Cardiac septum (tissue), 1 donor: ENCODE measurements around the genes ARMCX2, TCEAL5 and BEX2.

GRCh38 chrX:101410449-101411022, 2.5 kb downstream of the HNRNPH2 start:
- PRO-cap: no peak

- PRO-cap: no peak
Observed at GRCh38 chrX:101628022-101628665, 5.2 kb downstream of the ARMCX3 start.

GRCh38 chrX:101659004-101660316, at the start of gene ARMCX2:
ARMCX2 (minus strand) TSS chrX:101659850.
- PRO-cap: unidirectional peak, minus-strand start at chrX:101659143; bidirectional peak, plus-strand start at chrX:101659976, minus-strand start at chrX:101659850

- PRO-cap: no peak
Observed at GRCh38 chrX:102815087-102815846, 94.7 kb downstream of the GPRASP3 start.

- PRO-cap: no peak
Observed at GRCh38 chrX:103062692-103063450, 1.1 kb downstream of the BEX1 start.

DNA sequence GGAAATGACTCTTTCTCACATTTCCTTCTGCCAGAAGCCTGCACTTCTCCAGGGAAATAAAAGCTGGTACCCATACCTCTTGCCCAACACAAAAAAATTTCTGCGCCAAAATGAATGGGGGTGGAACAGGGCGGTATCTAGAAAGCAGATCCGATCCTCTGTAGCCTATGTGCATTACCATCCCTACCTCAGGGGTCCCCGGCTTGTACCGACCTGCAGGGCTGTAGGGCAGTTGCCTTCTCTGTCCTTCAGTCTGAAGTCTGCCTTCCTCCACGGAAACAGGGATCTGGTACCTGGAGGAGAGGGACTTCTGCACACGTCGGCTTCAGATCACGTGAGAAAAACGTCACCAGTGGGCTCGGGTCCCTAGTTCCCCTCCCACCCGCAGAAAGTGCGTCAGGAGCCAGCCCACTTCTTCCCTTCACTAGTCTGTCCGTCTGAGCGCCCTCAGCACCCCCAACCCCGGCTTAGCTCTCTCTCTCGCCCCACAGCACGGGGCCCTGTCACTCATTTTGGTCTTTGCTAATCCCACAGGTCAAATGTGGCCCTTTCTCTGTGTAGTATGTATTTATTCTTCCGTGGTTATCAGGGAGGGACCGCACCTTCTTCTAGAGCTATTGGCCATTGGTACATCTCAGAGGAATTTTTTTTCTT, at the start of gene TCEAL5:
Gene TCEAL5, minus strand, starts transcription at position 291 of the 654 bp plus-strand sequence.
- PRO-cap: no peak

- PRO-cap: unidirectional peak, minus-strand start at chrX:103310990
Observed at GRCh38 chrX:103310686-103311419, at the start of gene BEX2. BEX2 (minus strand) TSS chrX:103310990.

GRCh38 chrX:103360226-103360477, 3.8 kb downstream of the TCEAL9 start:
- PRO-cap: no peak

- PRO-cap: no peak
Observed at GRCh38 chrX:103361714-103362324, 5.5 kb downstream of the TCEAL9 start.

GRCh38 chrX:103539661-103540230, 20.5 kb upstream of the RAB40A start:
- PRO-cap: no peak

GRCh38 chrX:103584595-103585098, 668 bp upstream of the TCEAL4 start:
- PRO-cap: no peak

- PRO-cap: no peak
Observed at GRCh38 chrX:103585832-103586012, 407 bp downstream of the TCEAL4 start.

- PRO-cap: bidirectional peak, plus-strand start at chrX:103629505, minus-strand start at chrX:103629398; bidirectional peak, plus-strand start at chrX:103629734, minus-strand start at chrX:103629658; unidirectional peak, minus-strand start at chrX:103630066
Observed at GRCh38 chrX:103629217-103630569, 918 bp downstream of the TCEAL1 start.

DNA sequence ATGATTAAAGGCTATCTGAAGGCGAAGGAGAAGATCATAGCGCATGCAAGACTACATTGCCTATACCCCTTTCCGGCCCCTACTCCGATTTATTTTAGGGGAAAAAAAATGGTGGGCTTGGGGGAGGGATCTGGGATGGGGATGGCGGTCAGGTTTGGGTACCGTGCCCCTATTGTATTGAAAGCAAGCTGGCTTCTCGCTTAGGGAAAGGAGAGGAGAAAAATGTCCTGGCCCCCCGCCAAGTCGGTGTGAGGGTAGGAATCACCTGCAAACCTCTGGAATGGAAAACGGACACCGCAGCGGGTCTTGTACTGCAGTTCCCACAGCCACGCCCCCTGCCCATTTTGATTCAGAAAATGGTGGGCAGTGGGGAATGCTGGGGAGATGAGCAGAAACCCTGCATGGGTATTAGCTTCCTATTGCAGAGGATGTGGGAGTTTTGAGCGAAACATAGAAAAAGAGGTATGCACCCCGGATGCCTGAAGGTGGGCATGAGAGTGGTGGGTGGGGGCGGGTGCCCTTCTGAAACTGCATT, 22.2 kb downstream of the MORF4L2 start:
- PRO-cap: no peak

DNA sequence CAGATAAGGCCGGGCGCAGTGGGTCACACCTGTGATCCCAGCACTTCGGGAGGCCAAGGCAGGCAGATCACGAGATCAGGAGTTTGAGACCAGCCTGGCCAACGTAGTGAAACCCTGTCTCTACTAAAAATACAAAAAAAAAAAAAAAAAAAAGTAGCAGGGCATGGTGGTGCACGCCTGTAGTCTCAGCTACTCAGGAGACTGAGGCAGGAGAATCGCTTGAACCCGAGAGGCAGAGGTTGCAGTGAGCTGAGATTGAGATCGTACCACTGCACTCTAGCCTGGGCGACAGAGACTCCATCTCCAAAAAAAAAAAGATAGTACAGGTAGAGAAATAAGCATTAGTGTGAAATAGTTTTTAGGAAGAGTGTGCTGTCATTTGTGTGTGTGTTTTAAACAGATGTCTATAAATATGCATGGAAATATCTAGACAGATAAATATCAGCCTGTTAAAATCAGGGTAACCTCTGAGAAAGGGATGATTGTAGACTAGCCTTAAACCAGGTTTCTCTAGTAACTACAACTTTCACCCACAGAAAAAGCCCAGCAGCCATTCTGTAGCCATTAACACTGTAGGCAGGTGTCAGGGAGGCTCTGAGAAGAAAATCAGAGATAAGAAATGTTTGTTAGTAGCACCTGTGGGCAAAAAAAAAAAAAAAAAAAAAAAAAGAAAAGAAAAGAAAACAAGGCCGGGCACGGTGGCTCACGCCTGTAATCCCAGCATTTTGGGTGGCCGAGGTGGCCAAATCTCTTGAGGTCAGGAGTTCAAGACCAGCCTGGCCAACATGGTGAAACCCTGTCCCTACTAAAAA, 7.1 kb downstream of the MORF4L2 start:
- PRO-cap: no peak

GRCh38 chrX:103685404-103686297, 848 bp downstream of the MORF4L2 start:
- PRO-cap: no peak

- PRO-cap: no peak
Observed at GRCh38 chrX:104111119-104111318, 1.3 kb upstream of the ZCCHC18 start.

- PRO-cap: no peak
Observed at GRCh38 chrX:104185966-104186277, 19.7 kb downstream of the FAM199X start.

DNA sequence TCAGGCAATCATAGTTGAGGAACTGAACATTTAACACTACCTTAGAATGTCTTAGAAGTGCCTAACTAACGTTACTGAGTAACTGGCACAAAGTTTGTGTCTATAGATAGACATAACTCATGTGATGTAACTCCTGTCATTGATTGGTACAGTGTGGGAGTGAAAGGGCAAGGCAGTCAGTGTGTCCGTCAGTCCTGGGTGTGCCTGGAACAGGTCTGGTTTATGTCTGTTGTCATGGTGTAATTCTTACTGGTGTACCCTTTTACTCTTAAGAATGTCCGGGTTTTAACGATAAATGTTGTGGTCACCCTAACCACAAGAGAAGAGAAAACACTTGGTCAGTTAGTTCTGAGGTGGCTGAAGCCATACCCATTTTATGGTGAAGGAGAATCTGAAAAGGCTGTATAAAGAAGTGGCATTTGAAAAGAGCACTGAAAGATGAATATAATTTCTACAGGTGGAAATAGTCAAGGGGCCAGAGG, 93.2 kb upstream of the ESX1 start:
- PRO-cap: no peak

GRCh38 chrX:104497298-104497552, 68.8 kb upstream of the IL1RAPL2 start:
- PRO-cap: no peak